Uterus (tissue), 7 donors: Measurements from ENCODE around the genes OR52K1, OR51G2, OR51A2, OR52N4, OR52E4, OR56A1, OR6A2, NLRP14 and SYT9.

DNA sequence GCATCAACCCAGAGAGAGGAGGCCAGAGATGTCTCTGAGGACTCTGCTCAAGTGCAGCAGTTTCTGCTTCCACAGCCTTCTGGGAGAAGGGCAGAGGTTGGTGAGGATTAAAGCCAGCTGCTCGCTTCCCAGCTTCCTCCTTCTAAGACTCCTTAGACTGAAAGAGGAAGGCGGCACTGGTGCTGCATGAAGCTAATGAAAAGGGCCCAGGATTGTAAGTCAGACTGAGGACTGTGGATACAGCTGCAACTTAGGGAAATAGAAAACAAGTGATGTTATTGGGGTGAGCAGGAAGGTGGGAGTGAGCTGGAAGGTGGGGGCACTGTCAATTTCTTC lies at the start of gene OR52K1:
Gene OR52K1, plus strand, starts transcription at position 152 of the 336 bp plus-strand sequence.
- PRO-cap, 4 experiments, result no peak in any of the 4 experiments
- RAMPAGE, long total RNA, 2 experiments, result no peak in any of the 2 experiments
- RRBS, result no CpG with 5 or more reads among the region's 2 CpGs

DNA sequence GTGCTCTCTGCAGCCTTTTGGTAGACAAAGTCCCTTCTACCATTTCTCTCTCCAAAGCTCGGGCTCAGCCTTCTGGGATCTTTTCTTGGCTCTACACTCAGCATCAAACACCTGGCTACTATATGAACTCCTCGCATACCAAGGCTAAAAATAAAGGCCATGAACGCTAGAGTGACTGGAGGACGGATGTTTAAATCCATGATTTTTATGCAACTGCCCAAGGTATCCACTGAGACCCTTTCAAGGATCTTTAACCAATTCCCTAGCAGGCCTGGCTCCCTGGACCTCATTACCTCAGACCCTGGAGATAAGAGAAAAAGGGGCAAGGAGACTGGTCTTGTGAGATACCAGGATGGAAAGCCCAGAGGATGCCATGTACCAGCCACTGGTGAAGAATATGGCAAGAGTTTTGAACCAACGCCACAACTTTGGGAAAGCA lies at the start of gene OR51G2:
Gene OR51G2, minus strand, starts transcription at position 162 of the 439 bp plus-strand sequence.
- PRO-cap, 4 experiments, result no peak in any of the 4 experiments
- RAMPAGE, long total RNA, 2 experiments, result no peak in any of the 2 experiments
- RRBS, result no CpG with 5 or more reads among the region's 5 CpGs

DNA sequence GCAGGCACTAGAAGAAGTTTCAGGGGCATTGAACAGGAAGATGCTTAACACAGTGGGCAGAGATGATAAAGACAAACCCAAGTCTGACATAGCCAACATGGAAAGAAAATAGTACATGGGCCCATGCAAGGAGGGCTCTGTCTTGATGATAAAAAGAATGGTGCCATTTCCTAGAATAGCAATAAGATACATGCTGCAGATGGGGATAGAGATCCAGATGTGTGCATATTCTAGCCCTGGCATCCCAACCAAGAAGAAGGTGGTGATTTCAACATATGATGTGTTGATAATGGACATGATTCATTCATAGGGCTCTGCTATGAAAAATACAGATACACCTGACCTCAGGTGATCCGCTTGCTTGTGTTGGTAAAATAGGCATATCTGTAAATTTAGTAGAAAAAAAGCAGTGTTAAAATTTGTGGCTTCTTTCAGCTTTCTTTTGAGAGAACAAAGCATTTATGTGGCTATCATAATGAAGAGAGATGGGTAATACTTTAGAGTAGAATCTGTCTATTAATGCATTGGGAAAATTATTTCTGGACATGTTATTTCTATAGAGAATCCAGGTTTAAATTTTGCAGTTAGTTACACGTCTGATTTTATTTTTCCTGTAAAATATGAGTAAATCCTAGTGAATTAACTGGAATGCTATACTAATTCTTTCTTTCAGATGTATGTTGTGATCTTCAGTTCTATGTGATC lies at the start of gene OR51A2:
Gene OR51A2, minus strand, starts transcription at position 297 of the 705 bp plus-strand sequence.
- PRO-cap, 4 experiments, result no peak in any of the 4 experiments
- RAMPAGE, long total RNA, 2 experiments, result no peak in any of the 2 experiments
- RRBS, result no CpG with 5 or more reads among the region's 2 CpGs

GRCh38 chr11:5031412-5031650 lies 15.0 kb upstream of the OR52J3 start:
- PRO-cap, 4 experiments, result peak in 1 of 4 experiments; most common minus-strand start chr11:5031548 (in 1)
- RAMPAGE, long total RNA, 2 experiments, result no peak in any of the 2 experiments

DNA sequence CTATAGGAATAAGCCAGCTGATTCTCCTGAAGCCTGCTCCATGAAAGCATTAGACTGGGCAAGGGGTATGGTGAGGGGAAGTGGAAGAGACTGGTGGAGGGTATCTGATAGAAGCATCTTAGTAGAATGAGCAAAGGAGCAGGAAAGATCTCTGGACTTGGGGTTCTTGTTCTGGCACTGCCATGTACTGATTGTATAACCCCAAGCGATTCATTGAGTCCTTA lies 169 bp downstream of the OR51I2 start:
- PRO-cap, 4 experiments, result no peak in any of the 4 experiments
- RAMPAGE, long total RNA, 2 experiments, result no peak in any of the 2 experiments
- RRBS, result no CpG with 5 or more reads among the region's 1 CpG

- PRO-cap, 4 experiments, result no peak in any of the 4 experiments
- RAMPAGE, long total RNA, 2 experiments, result no peak in any of the 2 experiments
- RRBS, result 82% methylated on average over 1 of the region's 10 CpGs
Observed at GRCh38 chr11:5505007-5506005, 4.5 kb downstream of the UBQLN3 start.

DNA sequence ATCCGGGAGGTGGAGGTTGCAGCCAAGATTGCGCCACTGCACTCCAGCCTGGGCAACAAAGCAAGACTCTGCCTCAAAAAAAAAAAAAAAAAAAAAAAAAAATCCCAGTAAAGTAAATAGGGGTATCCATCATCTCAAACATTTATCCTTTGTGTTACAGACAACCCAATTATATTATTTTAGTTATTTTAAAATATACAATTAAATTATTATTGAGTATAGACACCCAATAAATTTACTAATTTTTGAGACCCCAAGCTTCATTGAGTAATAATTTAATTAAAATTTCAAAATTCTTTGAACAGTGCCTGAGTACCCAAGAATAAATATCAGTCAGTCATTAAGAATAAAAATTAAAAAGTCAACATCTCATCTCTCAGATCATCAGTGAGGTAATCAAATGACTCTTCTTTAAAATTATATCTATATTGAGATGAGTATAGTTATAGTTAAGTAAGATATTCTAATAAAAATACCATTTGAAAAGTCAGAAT lies at the start of gene OR52N4:
Gene OR52N4, plus strand, starts transcription at position 330 of the 494 bp plus-strand sequence.
- PRO-cap, 4 experiments, result no peak in any of the 4 experiments
- RAMPAGE, long total RNA, 2 experiments, result no peak in any of the 2 experiments
- RRBS, result no CpG with 5 or more reads among the region's 2 CpGs

DNA sequence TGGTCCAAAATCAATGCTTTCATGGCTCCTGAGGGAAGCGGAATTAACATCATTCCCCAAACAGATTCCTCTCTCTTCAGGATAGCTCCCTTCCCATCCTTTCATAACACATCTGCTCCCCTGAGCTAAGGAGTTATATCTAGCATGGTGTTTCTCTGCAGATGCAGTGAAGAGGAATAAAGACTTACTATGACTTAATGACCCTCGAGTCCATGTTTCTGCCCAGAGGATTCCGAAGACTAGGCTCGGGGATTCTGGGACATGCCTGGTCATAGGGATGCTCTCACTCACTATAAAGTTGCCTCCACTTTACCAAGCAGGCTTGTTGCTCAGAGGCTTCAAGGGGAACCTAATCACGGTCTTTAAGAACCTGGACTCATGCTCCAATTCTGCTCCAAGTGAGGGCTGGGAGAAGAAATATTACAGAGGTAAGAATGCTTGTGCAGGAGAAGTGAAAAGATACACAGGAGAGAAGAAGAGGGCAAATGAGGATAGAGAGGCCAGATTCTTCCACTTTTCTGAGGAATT lies at the start of gene OR52E4:
Gene OR52E4, plus strand, starts transcription at position 343 of the 528 bp plus-strand sequence.
- PRO-cap, 4 experiments, result no peak in any of the 4 experiments
- RAMPAGE, long total RNA, 2 experiments, result no peak in any of the 2 experiments
- RRBS, result no CpG with 5 or more reads among the region's 5 CpGs

DNA sequence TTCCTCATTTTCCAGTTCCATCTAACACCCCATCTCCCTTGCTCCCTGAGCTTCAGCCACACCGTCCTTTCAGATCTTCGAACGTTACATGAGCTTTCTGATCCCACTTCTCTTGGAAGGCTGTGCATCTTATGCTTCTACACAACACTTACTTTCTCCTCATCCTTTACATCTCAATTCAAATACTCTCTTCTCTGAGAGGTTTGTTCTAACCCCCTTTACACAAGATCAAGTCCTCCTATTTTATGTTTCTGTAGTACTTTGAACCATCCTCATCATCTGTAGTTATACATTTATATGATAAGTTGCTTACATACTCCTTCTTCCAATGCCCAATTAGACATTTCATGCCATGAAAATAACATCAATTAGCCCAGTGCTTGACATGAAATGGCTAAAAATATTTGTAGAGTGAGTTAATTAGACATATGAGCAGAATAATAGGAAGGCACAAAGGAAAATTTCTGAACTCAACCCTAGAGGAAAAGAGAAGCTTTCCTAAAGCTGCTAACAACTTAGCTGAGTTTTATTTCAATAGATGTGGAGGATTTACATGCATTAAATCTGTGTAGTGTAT lies at the start of gene OR56A1:
Gene OR56A1, minus strand, starts transcription at position 209 of the 577 bp plus-strand sequence.
- PRO-cap, 4 experiments, result no peak in any of the 4 experiments
- RAMPAGE, long total RNA, 2 experiments, result no peak in any of the 2 experiments
- RRBS, result no CpG with 5 or more reads among the region's 3 CpGs

DNA sequence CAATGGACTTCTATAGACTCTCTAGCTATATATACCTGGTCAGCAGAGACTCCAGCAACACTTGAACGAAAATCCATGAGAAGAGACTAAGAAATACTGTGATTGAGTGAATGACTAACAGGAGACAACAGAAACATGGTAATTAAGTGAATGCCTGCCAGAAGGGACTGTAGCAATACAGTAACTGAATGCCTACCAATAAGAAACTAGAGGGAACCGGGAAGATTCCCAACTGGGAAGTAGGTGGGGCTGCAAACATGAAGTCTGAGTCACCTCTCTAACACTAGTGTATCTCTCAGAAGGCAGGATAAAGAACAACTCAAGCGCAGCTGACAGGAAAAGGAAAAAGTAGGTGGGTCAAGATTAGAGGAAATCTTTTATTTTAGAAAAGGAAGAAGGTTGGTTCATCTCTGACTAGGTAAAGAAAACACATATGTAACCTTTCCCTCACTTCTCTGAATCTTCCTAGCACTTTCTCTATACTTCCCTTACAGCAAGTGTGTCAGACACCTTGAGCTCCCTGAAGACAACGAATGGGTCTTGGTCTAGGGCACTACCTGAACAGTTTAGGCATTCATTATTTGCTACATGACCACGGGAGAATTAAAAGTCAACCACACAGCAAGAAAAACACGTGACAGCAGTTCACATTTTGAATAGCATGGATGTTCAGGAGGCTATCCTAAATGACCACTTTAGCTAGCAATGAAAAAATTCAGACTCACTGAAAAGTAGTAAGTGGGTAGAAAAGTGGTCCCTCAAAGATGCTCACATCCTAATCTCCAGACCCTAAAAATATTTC lies 14.1 kb downstream of the C11orf42 start:
- PRO-cap, 4 experiments, result no peak in any of the 4 experiments
- RAMPAGE, long total RNA, 2 experiments, result no peak in any of the 2 experiments
- RRBS, result no CpG with 5 or more reads among the region's 6 CpGs

DNA sequence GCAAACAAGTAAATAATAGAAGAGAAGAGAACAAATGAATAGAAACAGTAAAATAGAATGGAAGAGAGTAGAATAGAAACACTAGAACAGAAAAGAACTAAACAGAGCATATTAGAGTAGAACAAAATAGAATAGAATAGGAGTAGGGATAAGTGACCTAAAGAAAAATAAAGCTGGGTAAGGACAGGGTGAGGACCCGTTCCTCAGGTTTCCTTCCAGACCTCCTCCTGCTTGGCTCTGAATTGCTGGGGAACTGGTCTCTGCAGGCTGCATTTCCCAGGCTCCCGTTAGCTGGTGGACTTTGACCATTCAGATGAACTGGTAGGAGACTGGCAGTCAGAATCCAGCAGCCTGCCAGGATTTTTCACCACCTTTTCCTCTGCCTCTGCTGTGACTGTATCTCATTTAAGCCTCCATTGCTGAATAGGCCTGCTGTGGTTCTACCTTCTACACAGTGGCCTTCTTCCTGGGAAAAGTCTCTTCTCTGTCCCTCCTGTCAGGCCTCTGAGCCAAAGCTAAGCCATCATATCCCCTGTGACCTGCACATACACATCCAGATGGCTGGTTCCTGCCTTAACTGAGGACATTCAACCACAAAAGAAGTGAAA lies 24.6 kb upstream of the SMPD1 start:
- PRO-cap, 4 experiments, result no peak in any of the 4 experiments
- RAMPAGE, long total RNA, 2 experiments, result no peak in any of the 2 experiments
- RRBS, result no CpG with 5 or more reads among the region's 2 CpGs

DNA sequence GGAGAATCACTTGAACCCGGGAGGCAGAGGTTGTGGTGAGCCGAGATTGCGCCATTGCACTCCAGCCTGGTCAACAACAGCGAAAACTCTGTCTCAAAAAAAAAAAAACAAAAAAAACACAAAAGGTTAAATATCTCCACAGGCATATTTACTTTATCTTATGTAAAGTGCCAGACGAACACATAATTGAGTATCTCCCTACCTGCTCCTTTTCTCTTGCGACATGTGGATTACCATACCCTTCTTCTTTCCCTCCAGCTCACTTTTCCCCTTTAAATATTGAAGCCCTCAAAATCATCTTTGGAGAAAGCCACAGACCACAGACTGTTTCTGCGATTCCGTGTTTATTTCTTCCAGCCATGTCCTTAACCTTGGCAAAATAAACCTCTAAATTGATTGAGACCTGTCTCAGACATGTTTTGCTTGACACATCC lies 2.2 kb upstream of the SMPD1 start:
- PRO-cap, 4 experiments, result no peak in any of the 4 experiments
- RAMPAGE, long total RNA, 2 experiments, result no peak in any of the 2 experiments
- RRBS, result no CpG with 5 or more reads among the region's 8 CpGs

DNA sequence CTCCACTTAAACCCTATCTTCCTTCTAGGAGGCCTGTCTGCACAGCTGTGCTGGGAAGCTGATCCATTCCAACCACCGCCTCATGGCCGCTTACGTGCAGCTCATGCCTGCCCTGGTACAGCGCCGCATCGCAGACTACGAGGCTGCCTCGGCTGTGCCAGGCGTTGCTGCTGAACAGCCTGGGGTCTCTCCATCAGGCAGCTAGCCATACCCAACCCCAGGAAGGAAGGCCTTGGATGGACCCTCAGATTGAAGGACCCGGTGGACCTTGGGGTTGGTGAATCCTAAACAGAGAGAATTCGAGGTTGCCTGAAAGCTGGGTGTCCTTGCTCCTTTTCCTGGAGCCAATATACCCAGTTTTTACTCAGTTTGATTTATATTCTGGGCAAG lies 711 bp downstream of the TIMM10B start:
- PRO-cap, 4 experiments, result no peak in any of the 4 experiments
- RAMPAGE, long total RNA, 2 experiments, result no peak in any of the 2 experiments
- RRBS, result no CpG with 5 or more reads among the region's 11 CpGs

DNA sequence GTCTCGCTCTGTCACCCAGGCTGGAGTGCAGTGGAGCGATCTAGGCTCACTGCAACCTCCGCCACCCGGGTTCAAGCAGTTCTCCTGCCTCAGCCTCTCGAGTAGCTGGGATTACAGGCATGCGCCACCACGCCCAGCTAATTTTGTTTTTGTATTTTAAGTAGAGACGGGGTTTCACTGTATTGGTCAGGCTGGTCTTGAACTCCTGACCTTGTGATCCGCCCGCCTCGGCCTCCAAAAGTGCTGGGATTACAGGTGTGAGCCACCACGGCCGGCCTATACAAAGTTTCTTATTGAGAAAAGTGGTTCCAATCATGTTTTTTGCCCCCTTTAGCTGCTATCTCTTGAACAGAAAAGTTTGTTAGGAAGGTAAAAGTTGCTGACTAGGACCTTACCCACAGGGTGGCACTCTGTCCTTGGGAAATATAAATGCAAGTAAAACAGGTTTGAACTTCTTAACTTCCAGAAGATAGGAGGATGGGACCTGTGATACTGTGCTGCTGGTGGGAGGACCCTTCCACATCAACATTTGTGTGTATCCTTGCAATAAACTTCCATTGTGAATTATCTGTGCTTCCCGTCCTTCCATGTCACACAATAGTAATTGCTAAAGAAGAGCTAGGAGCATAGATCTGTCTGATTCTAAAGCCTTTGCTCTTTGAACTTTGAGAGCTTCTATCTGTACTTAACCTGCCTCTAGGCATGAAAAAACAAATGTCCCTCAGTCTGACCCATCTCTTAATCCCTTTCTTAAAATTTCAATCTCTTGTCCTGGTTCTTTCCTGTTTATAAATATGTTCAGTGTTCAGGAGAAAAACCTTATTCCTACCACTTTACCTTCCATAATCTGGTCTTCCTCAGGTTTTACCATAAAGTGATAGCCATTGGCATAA lies 3.1 kb downstream of the TIMM10B start:
- PRO-cap, 4 experiments, result no peak in any of the 4 experiments
- RAMPAGE, long total RNA, 2 experiments, result no peak in any of the 2 experiments
- RRBS, result no CpG with 5 or more reads among the region's 14 CpGs

DNA sequence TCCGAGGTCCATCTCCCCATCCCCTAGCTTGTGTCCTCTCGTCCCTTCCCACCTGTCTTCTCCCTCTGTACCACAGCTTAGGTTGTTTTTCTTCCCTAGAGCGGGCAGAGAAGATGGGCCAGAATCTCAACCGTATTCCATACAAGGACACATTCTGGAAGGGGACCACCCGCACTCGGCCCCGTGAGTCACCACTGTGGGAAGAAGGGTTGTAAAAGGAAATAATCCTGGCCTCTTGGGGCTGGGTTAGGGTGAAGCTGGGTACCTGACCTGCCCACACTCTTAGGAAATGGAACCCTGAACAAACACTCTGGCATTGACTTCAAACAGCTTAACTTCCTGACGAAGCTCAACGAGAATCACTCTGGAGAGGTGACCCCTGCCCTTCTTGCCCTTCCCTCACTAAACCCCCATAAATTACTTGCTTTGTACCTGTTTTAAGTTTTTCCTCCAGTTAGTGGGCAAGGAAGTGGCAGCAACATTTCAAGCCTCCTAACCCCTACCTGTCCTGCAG lies 3.2 kb downstream of the TAF10 start:
- PRO-cap, 4 experiments, result peak in 4 of 4 experiments; most common plus-strand start position 224 of the sequence (in 2); most common minus-strand start position 62 of the sequence (in 4)
- RAMPAGE, long total RNA, 2 experiments, result no peak in any of the 2 experiments
- RRBS, result no CpG with 5 or more reads among the region's 9 CpGs

GRCh38 chr11:6799681-6800100 lies at the start of gene OR6A2:
OR6A2 (minus strand) TSS chr11:6799689.
- PRO-cap, 4 experiments, result no peak in any of the 4 experiments
- RAMPAGE, long total RNA, 2 experiments, result no peak in any of the 2 experiments
- RRBS, result no CpG with 5 or more reads among the region's 2 CpGs

DNA sequence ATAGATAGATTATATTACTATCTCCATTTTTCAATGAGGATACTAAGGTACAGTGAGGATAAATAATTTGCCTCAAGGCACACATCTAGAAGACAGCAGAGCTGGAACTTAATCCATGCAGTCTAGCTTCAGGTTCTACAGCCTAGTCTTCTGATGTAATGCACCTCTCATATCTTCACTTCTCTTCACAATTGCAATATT lies 16.9 kb upstream of the OR6A2 start:
- PRO-cap, 4 experiments, result no peak in any of the 4 experiments
- RAMPAGE, long total RNA, 2 experiments, result no peak in any of the 2 experiments

DNA sequence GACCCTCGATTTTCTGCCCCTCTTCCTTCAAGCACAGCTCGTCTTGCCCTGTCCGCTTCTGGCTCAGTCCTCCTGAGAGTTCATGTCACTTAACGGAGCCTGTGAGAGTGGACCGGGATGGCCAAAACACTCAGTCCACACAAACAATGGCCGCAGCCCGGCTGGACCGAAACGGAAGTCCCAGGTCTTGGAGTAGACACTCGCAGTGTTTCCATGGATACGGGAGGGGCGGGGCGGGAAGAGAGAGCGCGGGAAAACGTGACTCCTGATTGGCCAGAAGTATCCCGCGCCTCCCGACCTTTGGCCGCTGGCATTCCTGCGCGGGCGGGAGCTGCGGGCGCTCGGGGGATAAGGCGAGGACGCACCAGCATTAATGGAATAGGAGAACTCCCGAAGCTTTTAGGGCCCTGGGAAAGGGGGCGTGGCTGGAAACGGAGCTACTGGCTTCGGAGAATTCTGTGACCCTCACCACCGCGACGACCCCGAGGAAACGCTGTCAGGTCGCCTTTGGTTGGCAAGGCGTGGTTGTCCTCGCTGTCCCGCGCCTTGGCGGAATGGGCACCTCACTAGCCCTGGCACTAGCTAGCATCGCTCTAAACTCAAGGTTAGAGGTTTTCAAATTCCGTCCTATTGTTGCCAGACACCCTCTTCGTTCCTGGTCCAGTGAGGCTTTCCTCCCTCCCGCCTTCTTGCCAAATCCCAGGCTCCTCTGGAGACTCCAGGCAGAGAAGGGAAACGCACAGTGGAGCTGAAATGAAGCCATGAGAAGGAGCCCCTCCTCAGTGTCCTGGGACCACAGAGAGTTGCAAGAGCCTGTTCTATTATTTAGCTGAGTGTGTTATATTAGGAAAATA lies at the start of gene NLRP14:
Gene NLRP14, plus strand, starts transcription at position 313 of the 854 bp plus-strand sequence.
- PRO-cap, 4 experiments, result peak in 4 of 4 experiments; most common plus-strand start position 327 of the sequence (in 2); most common minus-strand start position 180 of the sequence (in 4)
- RAMPAGE, long total RNA, 2 experiments, result start-site peak on the minus strand in 1 of 2 experiments, centred at position 173 of the sequence, 123 reads per replicate
- RRBS, result 6% methylated on average over 2 of the region's 48 CpGs

GRCh38 chr11:7251744-7252312 lies at the start of gene SYT9:
SYT9 (plus strand) TSS chr11:7251904.
- PRO-cap, 4 experiments, result peak in 1 of 4 experiments; most common plus-strand start chr11:7251937 (in 1)
- RAMPAGE, long total RNA, 2 experiments, result no peak in any of the 2 experiments
- RRBS, result 2% methylated on average over 41 of the region's 62 CpGs

- PRO-cap, 4 experiments, result no peak in any of the 4 experiments
- RAMPAGE, long total RNA, 2 experiments, result no peak in any of the 2 experiments
- RRBS, result no CpG with 5 or more reads among the region's 2 CpGs
Observed at GRCh38 chr11:7515420-7516074, 1.7 kb downstream of the PPFIBP2 start.